Left lung (tissue), 1 donor: ENCODE measurements around a stretch of chr22.

DNA sequence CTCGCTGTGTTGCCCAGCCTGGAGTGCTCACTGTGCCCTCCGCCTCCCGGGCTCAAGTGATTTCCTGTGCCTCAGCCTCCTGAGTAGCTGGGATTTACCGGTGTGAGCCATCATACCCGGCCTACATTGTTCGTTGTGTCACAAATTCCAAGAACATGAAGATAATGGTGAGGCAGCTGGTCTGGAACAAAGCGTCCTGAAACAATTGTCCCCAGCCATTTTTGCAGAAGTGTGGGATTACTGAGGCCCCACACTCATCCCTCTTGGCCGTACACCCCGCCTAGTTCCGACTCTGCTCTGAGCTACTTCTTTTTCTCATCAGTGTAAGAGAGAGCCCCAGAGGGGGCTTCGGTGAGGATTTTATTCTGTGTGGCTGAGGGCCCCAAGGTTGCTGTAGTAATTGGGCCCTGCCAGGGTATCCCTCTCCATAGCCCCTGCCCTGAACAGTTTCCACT lies 13.0 kb upstream of the ARSA start:
- PRO-cap: bidirectional peak, plus-strand start at position 164 of the sequence, minus-strand start at position 58 of the sequence

DNA sequence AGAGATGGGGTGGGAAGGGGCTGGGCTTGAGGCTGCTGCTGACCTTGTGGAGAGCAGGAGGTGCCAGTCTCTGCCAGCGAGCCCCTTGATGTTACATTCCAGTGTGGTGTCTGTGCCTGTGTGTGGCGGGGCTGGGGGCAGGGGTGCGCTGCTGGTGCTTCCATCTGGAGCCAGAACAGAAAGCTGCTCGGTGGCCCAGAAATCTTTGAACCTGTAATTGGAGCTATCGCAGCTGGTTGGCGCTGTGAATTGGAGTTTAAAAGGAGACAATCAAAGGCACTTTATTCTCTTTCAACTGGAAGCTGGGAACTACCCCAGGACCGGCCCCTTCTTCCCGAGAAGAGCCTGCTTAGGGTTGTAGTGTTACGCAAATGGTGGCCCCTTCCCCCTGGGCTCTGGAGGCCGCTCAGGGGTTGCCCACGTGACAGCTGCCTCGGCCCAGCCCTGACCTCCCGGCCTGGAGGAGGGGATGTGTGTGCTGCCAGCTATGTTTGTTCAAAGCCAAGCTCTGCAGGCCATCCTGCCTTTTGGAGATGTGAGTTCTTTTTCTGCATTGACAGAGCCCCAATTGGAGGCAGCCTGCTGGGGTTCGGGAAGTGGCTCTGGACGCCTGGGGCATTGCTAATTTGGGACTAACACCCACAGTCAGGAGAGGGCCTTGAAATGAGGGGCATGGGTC lies 13.9 kb upstream of the ARSA start:
- PRO-cap: no peak

DNA sequence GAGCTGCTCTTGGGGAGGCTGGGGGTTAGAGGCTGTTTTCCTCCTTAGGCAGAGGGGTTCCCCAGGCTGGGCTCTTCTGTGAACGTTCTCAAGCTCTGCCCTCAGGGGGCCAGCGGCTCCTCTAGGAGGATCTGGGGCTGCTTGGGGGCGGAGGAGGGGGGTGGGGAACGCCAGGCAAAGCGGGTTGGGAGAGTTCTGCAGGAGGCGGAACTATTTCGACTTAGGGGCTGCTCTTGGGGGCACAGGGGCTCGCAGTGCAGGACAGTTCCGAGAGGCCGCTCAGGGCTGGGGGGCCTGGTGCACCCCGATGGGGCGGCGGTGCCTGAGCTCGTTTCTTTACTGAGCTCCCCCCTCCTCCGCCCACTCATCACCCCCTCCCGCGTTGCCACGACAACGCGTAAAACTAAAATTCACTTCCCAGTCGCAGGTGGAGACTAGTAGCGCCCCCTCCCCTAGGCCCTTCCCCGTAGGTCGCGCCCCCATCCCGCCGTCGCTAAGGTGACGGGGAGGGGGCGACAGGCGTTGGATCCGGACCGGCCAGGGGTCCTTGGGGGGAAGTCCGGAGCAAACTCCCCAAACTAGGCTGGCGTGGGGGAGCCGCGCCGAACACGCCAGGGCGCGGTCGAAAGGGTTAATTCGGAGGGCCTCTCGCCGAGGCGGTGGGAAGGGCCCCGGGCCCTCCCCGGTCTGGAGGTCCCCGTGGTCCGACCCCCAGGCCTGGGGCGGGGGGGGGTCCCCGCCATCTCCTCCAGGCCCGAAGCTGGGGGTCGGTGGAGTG lies 45.4 kb upstream of the ARSA start:
- PRO-cap: bidirectional peak, plus-strand start at position 116 of the sequence, minus-strand start at position 97 of the sequence; unidirectional peak, plus-strand start at position 543 of the sequence

DNA sequence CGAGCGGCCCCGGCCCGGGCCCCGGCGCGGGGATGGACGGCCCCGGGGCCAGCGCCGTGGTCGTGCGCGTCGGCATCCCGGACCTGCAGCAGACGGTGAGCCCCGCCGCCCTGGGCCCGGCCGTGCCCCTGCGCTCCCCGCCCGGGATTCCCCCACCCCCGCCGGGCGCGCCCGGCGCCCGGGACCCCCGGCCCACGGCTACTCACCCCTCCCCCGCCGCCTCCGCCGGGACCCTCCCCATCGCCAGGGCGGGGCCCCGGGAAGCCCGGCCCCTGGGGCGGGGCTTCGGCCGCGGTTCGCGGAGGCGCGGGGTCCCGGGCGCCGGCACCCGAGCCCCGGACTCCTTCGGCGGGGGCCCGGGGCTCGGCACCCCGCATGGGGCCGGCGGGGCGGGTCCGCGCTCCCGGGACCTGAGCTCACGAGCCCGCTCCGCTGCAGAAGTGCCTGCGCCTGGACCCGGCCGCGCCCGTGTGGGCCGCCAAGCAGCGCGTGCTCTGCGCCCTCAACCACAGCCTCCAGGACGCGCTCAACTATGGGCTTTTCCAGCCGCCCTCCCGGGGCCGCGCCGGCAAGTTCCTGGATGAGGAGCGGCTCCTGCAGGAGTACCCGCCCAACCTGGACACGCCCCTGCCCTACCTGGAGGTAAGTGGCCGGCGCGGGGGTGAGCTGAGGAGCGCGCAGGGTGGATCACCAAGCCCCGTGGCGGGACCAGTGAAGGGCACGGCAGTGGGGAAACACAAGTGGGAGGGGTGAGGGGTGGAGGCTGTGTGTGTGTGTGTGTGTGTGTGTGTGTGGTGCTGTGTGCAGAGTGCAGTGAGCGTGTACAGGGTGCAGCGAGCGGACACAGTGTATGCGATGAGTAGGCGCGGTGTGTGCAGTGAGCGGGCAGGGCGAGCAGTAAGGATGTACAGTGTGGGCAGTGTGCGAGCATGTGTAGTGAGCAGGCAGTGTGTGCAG lies 46.9 kb upstream of the ARSA start:
- PRO-cap: bidirectional peak, plus-strand start at position 283 of the sequence, minus-strand start at position 204 of the sequence